T47D (cell line): Measurements from ENCODE around the gene NAB1.

GRCh38 chr2:190467410-190468122 lies 59.4 kb downstream of the MFSD6 start:
- RRBS: no CpG with 5 or more reads among the region's 10 CpGs

DNA sequence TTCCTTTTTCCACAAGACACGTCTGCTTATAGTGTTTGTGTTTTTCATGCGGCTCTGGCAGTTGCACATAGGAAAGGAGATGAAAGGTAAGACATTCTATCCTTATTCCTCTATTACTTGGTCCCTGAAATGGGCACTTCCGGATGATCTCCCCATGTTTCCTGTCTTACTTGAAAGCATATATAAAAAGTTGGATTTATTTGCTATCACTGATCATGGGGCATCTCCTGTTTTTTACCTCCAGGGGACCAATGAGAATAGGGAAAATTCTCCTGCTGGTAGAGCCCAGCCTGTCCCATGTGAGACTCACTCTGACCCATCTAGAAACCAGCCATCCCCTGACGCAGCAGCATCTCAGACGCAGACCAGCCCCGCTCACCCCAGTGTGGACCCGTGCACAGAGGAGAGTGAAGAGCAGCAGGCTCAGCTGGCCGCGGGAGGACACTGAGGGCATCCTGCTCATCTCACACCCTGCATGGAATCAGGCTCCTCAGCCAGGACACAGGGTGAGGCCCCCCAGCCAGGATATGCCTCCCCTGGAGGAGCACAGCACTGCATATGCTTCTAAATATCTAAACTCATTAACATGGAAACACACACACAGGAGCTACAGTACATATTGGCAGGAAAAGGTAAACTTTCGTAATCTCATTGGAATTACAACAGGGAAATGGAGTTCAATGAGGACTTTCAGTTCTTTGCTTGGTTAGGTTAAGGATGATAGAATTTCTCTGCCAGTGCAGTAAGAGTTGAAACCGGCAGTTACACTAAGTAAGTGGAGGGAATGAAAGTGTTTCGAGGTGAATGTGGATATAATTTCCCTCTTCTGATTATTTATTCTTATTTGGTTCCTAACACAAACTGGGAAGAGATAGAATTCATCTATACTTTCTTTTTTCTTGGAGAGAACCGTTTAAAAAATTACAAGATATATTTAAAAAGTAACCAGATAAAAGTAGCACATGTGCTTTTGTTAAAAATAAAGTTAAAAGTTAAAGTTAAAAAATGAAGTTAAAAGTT lies 34.4 kb downstream of the NEMP2 start:
- RRBS: no CpG with 5 or more reads among the region's 13 CpGs

- RRBS: no CpG with 5 or more reads among the region's 15 CpGs
These were observed 845 bp downstream of the NEMP2 start for GRCh38 chr2:190533587-190534166.

GRCh38 chr2:190545638-190546142 lies 11.2 kb upstream of the NEMP2 start:
- RRBS: no CpG with 5 or more reads among the region's 3 CpGs

GRCh38 chr2:190649022-190650063 lies at the start of gene NAB1:
TSS of gene NAB1 (plus strand) at chr2:190649083.
- RRBS: 2% methylated on average over 19 of the region's 104 CpGs

- RRBS: no CpG with 5 or more reads among the region's 13 CpGs
These were observed 1.2 kb downstream of the NAB1 start for GRCh38 chr2:190650064-190650524.

DNA sequence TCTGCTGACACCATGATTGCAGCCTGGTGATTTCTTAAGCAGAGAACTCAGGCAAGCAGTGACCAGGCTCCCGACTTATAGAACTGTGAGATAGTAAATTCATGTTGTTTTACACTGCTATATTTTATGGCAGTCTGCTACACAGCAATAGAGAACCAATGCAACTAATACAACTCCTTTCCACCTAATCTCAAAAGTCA lies 95.4 kb upstream of the GLS start:
- RRBS: no CpG with 5 or more reads among the region's 1 CpG

DNA sequence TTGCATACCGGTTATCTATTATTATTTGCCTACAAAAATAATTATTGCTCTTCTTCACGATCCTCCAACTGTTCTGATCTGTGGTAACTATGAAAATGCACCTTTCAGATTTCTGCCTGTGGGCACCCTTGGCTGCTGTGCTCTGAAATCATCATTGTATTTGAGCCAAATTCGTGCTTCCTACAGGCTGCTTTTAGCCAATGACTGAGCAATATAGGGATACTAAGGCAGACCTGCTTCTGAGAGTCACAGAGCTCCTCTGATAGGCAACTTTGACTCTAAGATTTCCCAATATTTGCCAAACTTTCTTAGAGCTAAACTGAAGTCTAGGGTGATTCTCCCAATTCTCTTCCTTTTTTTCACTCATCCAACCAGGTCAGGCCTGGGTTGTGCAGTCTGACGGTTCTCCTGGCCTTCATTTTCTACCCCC lies 38.4 kb upstream of the GLS start:
- RRBS: no CpG with 5 or more reads among the region's 4 CpGs

GRCh38 chr2:191000925-191001504 lies 13.0 kb downstream of the STAT1 start:
- RRBS: no CpG with 5 or more reads among the region's 5 CpGs

GRCh38 chr2:191008840-191009182 lies 5.2 kb downstream of the STAT1 start:
- RRBS: no CpG with 5 or more reads among the region's 4 CpGs

DNA sequence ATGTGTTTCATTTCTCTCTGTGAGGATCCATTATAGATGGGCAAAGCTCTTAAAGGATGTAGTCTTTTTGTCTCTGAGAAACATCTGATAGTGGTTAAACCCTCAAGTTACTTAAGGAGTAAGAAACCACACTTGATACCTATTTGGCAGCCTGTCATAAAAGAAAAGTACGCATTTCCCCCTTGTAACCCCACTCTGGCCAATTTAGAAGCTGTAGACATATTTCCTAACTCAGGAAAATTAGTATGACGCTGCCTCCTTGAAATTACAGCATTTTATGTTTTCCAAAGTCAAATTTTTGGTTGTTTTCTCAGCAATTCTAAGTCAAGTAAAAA lies 2.0 kb downstream of the STAT4 start:
- RRBS: no CpG with 5 or more reads among the region's 2 CpGs

DNA sequence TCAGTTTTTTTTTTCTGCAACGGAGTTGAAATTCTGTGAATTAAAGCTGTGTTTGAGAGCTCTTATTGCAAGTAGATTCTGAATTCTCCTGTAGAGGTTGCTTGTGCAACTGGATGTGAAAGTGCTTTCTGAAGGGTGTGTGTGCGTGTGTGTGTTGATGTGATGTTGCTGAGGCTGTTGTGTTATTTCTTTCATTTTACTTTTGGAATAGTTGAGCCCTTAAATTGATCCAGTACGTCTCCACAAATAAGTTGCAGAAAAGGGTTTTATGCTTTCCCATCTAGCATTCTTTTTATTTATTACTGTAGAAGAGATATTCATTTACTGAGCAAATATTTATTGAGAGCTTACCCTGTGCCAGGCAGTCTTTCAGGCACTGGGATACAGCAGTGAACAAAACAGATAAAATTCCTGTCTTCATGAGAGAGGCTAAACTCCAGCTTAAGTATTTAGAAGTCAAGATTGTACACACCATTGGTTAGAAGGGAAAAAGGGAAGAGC lies 58.0 kb downstream of the MYO1B start:
- RRBS: no CpG with 5 or more reads among the region's 3 CpGs

- RRBS: no CpG with 5 or more reads among the region's 2 CpGs
These were observed 73.5 kb downstream of the MYO1B start for GRCh38 chr2:191318574-191319330.

- RRBS: no CpG with 5 or more reads among the region's 5 CpGs
These were observed 116.9 kb downstream of the MYO1B start for GRCh38 chr2:191361775-191362761.

- RRBS: no CpG with 5 or more reads among the region's 5 CpGs
These were observed 125.2 kb downstream of the MYO1B start for GRCh38 chr2:191370086-191371024.

DNA sequence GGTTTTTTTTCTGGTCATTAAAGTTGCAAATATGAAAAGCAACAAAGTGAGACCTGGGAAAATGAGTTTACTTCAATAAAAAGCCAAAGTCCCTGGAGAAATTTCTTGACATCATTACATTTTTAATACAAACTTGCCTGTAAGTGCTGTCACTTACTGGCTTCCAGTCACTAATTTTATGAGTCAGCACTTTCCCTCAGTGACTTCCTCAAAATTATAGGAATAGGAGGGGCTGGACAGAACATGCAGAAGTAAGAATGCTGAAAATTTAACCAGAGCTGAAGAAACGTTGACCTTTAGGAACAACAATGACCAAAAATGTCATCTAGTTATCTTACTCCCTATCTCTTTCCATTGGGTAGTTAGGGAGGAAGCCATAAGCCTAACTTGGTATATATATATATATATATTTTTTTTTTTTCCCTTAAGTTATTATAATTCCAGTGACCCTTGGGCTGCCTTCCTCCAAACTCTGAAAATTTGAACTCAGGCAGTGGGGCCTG lies 106.5 kb upstream of the NABP1 start:
- RRBS: no CpG with 5 or more reads among the region's 1 CpG

DNA sequence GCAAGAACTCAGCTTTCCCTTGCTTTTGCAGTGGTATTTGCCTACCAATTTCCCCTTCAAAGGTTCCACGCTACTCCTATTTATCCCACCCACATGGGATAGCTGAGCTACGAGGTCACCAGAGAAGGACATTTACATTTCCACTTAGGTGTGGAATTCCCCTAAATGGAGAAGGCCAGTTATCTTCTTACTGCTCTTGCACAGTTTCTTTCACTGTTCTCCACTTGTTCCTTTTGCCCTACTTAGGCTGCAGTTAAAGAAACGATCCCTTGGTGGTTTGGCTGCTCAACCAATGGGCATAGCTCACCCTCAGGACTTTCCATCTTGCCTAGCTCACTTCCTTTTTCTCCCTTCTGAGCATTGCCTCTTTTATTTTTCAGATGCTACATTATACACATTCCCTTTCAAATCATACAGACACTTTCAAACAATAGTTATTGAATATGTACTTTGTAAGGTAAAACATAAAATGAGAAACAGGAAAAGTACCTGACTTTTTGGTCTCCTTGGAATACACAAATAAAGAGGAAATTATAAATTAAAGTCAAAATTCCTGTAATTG lies 11.2 kb upstream of the NABP1 start:
- RRBS: no CpG with 5 or more reads among the region's 3 CpGs

GRCh38 chr2:191679142-191679490 lies 1.2 kb downstream of the NABP1 start:
- RRBS: no CpG with 5 or more reads among the region's 17 CpGs

- RRBS: no CpG with 5 or more reads among the region's 1 CpG
These were observed 12.2 kb downstream of the NABP1 start for GRCh38 chr2:191690106-191690567.

DNA sequence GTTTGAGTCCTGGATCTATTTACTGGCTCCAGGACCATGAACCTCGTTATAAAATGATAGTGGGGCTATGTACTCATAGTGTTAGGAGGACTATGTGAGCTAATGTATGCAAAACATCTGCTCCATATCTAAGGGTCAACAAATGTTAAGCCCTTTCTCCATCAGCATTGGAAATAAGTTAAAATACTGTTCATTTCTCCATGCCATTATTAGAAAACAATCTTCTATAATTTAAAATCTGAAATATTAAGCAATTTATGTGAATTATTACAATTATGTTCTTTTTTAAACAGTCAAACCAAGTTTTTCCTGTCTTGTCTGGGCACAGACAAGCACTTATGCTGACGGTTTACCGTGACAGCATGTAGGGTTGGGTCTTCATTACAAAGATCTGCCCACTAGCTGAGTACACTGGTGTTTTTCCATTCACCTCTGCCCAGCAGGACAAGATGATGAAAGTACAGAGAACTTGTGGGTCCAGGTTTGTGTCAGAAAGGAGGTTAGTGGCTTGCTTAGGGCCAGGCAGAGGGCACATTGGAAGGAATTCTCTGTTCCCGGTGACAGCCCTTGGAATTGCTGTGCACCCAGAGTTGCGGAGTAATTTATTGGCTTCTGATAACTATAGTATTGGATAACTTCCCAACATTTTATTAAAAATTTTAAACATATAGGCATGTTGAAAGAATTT lies 13.9 kb downstream of the NABP1 start:
- RRBS: no CpG with 5 or more reads among the region's 5 CpGs